Placental pericyte (primary cell): ENCODE measurements around a stretch of chr6.

GRCh38 chr6:37553388-37553999, 53.8 kb upstream of the CCDC167 start:
- CAGE, long polyA plus RNA, result no peak

- CAGE, long polyA plus RNA, result no peak
Measured at GRCh38 chr6:37679853-37680531, 17.7 kb downstream of the MDGA1 start.

DNA sequence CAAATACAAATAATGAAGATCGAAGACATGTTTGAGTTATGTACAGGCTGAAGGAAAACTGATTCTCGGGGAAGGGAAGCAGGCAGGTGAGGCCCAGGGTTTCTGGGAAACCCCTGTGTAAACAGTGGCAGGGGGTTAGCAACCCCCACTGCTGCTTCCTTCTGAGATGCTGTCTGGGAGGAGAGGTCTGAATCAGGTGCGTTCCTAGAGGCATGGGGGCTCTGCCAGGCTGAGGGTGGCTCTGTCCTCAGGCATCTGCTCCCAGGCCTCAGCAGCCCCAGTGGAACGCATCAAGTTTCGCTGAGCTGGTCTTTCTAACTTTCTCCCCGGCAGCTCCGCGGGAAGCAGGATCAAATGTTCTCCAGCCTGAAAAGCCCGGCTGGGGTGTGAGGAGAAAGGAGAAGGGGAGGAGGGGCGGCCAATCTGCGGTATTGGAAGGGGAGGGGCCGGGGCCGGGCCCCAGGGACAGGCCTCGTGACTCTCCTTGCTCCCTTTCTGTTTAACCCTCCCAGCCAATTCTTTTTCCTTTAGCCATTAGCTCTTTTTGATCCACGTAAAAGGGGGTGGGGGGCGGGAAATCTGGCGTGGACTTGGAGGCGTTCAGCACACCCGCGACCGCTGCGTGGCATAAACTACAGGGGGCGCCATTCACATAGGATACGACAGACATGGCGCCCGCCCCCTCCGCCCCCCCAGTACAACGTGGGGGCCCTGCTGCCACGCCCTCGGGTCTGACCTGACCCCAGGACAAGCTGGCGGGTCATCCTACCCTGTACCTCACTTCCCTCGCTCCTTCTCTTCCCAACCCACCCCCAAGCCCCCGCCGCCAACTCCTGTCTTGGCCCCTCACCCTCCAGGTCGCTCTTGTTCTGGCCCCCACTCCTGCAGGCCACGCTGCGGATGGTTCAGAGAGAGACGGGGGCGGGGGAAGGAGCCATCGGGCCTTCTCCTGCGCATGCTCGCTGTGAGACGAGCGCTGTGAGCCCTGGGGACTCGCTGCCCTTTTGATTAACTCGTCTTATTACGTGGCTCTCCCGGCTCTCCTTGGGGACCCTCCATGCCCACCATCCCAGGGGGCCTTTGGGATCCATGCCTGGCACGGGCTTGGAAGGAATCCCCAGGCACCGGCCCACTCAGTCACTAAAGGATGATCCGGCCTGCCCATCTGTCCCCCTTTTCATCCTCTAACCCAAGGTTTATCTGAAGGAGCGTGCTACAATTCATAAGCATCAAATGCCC, 7.7 kb upstream of the MDGA1 start:
- CAGE, long polyA plus RNA, result no peak

GRCh38 chr6:37799290-37799778, 20.2 kb upstream of the ZFAND3 start:
- CAGE, long polyA plus RNA, result no peak

GRCh38 chr6:37818127-37819276, 1.0 kb upstream of the ZFAND3 start:
- CAGE, long polyA plus RNA, result no peak

GRCh38 chr6:37820665-37821218, 1.2 kb downstream of the ZFAND3 start:
- CAGE, long polyA plus RNA, result no peak

GRCh38 chr6:37861803-37862613, 42.5 kb downstream of the ZFAND3 start:
- CAGE, long polyA plus RNA, result no peak

DNA sequence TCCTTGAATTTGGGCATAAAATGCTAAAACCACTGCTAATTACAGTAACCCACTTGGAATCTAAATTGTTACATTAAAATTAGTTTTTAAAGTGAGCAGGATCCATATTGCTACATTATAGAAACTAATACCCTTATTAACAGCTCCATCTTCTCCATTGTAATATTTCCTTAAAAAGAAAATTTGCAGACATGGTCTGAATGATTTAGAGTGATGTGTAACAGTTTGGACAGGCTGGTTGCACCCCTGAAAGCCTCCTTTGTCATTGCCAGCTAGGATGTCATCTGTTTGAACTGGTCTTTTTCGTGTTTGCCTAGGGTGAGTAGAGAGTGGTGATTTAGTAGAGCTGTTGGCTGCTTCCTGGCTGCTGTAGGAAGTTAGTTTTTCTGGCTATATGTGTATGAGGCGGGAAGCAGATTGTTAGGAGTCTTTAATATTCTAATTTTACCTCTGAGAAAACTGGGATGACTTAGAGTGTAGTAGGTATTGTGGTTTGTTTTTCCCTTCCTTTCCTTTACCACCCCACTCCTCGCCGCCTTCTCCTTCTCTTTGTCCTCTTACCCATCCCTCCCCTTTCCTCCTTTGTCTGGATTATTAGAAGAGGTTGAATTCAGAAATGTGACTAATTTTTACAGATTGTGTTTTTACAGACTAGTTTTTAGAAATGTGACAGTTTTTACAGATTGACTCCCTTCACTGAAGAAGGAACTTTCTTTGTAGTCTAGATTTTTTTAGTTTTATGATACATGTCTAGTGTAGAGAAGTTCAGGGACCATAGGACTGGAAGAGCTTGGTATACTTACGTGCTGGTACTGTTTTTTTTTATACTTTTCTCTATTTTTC, 101.3 kb downstream of the ZFAND3 start:
- CAGE, long polyA plus RNA, result no peak

DNA sequence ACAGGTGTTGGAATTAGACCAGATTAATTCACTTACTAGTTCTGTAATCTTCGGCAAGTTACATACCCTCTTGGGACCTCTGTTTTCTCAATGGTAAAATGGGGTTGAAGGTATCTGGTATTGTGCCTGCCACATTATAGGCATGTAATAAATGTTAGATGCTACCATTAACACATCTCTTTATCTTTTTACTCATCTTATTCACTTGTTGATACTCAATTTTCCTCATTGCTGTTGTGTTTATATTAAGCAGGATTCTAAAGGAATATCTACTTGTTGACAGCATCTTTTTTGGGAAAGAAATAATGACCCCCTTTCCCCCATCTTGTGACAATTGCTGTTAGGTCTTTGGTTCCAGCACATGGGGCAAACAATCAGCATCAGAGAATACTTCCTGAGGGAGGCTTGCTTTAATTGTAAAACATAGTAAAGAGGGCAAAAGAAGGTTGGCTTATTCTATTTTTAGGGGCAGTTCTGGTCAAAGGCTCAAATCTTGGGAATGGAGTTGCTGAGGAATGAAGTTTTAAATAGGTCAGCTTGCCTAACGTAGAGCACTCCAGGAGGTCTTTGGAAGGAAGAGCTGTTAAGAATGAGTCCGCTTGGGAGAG, 108.4 kb downstream of the ZFAND3 start:
- CAGE, long polyA plus RNA, result no peak

DNA sequence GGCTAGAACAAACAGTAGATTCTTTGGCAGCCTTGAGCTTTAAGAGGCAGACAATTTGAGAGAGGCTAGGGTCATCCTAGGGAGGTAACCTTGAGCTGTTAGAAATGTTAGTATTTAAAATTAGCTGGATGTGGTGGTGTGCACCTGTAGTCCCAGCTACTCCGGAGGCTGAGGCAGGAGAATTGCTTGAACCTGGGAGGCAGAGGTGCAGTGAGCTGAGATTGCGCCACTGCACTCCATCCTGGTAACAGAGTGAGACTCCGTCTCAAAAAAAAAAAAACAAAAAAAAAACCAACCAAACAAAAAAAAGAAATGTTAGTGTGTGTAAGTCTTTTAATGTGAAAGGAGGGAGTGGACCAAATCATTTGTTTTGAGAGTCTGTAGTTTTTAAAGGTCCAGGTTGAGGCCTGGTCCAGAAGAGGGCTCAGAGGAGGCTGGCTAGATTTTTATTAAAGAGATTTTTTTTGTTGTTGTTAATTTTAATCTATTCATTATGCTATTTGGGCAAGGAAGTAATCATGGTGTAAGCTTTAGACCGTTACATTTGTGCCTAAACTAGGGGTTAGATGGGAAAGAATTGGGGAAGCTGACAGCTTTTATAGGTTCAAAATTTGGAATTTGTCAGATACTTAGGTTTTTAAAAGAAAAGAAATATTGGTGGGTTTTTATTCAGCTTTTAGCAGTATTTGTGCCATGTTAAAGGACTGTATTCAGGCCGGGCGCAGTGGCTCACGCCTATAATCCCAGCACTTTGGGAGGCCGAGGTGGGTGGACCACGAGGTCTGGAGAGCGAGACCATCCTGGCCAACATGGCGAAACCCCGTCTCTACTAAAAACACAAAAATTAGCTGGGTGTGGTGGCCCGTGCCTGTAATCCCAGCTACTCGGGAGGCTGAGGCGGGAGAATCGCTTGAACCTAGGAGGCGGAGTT, 112.0 kb downstream of the ZFAND3 start:
- CAGE, long polyA plus RNA, result no peak

- CAGE, long polyA plus RNA, result no peak
Measured at GRCh38 chr6:37960871-37961767, 141.6 kb downstream of the ZFAND3 start.

DNA sequence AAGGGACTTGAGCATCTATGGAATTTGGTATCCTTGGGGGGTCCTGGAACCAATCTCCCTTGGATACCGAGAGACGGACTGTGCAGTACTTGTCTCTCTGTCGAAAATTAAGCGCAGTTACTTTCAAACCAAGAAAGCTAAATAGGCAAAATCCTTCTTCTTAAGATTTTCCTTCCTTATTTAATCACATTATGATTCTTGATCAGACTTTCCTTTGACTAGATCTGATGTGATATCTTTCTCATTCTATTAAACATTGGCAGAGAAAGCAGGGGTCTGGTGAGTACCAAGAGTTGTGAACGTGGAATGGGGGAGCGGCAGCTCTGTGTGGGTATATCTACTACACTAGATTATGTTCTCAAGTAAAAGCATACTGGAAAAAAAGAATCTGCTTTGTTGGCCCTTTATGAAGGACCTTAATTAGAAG, 292.4 kb downstream of the ZFAND3 start:
- CAGE, long polyA plus RNA, result no peak

- CAGE, long polyA plus RNA, result no peak
Measured at GRCh38 chr6:38264281-38265003, 375.3 kb downstream of the BTBD9 start.

- CAGE, long polyA plus RNA, result no peak
Measured at GRCh38 chr6:38349618-38350448, 289.9 kb downstream of the BTBD9 start.

- CAGE, long polyA plus RNA, result no peak
Measured at GRCh38 chr6:38571695-38571954, 68.1 kb downstream of the BTBD9 start.

DNA sequence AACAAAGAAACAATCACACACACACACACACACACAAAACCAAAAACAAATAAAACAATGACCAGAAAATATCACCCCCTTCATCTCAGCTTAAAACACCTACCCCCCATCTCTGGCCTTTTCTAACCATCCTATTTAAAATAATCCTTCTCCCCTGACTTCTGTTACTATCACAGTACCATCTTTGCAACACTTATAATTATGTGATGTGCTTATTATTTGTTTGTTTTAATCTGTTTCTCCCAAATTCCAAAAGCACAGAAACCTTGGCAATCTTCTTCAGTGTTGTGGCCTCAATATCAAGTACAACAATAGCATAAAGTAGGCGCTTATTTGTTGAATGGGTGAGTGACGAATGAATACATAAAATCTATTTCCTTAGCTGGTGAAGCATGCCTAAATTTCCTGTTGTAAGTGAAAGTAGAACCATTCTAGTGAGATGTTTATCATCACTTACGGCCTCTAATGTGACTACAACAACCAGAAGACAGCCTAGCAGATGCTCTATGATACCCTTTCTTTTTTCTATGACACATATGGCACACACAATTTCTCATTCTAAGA, 67.7 kb downstream of the BTBD9 start:
- CAGE, long polyA plus RNA, result no peak

DNA sequence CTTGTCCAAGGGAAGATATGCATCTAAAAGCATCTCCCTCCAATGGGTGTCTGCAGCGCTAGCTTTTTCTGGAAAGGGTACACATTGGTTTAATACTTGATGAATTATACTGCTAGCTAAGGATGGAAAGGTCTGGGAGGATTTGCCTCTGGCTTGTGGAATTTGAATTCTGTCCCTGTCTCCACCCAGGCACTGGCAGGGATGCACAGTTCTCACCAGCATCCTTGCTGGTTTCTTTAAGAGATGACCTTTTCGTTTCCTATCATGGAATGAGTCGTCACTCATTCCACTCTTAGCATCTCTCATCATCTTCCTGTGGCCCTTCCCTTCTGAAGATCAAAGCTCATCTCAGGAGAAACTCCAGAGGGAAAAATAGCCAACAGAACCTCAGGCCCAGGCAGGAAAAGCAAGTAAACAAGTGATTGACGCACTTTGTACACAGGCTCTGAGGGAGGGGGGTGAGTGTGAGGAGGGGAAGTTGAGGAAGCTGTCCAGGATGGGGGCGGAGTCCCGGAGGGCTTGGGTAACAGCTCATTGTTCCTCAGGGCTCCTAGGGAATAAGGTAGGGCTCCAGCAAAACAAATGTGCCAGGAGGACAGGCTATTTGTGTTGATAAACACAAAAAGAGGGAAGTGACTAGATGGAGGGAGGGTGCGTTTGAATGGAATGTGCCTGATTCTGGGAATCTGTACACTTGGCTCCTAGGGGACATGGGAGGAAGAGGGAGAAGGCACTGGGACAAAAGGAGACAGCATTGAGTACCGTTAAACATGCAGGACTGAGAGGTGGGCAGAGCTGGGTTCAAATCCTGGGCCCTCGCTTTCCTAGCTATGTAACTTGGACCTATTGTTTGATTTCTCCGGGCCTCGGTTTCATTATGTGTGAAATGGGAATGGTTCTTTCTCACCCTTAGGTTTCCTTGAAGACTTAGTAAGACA, 25.8 kb upstream of the SAYSD1 start:
- CAGE, long polyA plus RNA, result no peak

GRCh38 chr6:39197251-39198051, 31.8 kb downstream of the KCNK5 start:
- CAGE, long polyA plus RNA, result no peak

GRCh38 chr6:39213984-39214778, 15.1 kb downstream of the KCNK5 start:
- CAGE, long polyA plus RNA, result no peak

DNA sequence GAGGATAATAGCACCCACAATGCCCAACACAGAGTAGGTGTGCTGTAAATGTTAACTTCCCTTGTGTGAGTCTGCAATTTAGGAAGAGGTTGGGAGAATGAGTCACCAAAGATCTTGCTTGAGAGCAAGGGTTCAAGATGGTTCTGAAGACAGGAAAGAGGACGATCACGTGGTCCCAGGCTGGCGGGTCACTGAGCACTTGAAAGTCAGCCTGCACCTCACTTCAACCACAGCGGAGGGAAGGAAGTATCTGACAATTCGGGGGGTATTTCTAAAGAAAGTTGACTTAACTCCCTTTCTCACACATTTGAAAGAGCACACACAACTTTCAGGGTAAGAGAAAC, 3.2 kb downstream of the KCNK5 start:
- CAGE, long polyA plus RNA, result no peak